Colic lymph node (tissue), 1 donor: ENCODE measurements around a stretch of chr19.

DNA sequence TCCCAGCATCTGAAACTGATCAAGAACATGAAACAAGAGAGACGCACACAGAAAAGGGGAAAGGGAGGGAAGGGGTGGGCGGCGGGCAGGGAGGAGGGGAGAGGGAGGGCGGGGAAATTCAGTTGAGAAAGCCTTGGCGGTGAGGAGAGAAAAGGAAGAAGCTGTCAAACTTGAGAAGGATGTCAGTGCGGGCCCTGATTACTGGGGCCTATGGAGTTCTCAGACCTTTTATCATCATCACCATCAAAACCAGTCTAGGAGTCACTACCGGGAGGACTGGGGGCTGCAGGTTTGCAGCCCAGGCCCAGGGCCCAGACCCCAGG, 8.8 kb downstream of the TSHZ3 start:
- PRO-cap: no peak

DNA sequence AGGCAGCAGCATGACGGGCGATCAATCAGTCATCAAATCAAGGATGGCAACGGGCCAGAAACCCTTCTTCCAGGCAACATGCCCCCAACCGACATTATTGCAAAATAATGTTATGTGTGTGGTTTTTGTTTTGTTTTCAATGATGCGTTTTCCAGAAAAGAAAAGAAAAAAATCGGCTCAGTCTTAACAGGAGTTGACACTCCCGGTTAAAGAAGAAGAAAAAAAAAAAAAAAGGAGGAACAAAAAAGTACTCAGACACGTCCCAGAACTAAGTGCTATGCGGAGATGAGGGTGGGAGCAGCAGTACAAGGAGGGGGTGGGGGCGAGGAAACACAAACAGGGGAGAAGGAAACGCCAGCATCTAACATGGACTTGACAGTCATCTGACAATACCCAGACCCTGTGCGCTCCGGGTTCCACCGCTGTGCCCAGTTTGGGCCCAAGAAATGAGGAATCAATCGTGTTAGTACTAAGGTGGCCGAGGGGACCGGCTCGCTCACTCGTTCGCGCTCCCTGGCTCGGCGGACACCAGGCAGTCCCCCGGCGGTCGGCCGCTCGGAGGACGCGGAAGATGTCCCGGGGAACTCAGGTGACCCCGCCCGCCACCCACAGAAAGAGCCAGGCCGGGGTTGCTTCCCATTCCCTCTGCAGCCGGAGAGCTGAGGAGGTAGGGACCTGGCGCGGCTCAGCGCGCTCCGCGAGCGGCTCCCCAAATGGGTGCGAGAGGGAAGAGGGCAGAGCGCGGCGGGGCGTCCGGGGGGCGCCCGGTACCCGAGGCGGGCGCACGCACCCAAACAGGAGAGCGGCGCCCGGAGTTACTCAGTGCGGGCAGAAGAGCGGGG, 764 bp downstream of the TSHZ3 start:
- PRO-cap: unidirectional peak, plus-strand start at position 639 of the sequence

DNA sequence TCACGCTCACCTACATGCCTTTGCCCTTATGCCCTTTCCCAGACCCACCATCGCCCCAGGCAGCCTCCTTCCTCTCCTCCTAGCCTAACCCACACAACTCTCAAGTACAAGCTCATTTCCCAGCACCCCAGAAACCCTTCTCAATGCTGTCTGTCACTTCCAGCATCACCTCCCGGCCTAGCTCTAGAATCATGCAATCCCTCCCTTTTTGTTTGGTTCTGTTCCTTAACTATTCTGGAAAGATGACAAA, 454.0 kb upstream of the TSHZ3 start:
- PRO-cap: no peak

DNA sequence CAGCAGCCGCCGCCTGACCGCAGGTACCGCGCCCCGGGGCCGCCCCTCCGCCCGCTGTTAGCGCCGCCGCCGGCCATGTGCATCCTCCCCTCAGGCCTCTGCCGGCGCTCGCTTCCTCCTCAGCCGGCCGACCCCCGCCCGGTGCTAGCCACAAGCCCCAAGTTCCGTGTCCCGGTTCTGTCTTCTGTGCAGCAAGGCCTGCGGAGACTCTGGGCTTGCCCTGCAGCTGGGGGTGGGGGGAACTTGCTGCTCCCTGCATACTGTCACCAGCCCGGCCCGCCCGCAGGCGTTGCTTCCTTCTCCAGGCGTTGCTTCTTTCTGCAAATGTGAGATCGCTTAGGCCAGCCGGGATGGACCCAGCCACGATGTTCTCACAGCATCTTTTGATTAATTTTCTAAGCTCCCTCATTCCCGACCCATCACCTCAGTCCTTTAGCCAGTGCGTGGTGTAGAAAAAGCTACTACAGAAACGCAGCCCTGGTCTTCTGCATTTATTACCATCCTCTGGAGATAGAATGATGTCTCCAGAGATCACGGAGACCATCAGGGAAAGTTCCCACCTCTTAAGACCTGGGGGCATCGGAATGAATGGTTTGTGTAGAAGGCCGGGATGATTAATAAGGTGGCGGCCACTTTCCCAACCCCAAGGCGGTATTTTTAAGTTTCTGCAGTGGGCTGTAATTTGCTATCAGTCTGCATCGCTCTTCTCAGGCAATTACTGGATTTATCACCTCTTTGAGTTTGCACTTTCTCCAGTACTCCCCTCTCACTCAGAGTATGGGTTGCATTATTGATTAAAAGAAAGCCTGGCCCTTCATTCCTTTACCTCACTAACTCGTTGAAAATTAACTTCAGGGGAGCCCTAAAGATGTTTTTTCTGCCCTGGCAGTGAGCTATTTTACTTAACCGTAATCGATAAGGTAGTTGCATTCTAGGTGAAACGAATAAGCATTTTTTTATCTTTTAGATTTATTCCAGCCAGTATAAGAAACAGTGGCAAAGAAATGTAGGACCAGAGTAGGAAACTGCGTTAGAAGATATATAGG, 674 bp downstream of the ZNF507 start:
- PRO-cap: bidirectional peak, plus-strand start at position 76 of the sequence, minus-strand start at position 100 of the sequence

DNA sequence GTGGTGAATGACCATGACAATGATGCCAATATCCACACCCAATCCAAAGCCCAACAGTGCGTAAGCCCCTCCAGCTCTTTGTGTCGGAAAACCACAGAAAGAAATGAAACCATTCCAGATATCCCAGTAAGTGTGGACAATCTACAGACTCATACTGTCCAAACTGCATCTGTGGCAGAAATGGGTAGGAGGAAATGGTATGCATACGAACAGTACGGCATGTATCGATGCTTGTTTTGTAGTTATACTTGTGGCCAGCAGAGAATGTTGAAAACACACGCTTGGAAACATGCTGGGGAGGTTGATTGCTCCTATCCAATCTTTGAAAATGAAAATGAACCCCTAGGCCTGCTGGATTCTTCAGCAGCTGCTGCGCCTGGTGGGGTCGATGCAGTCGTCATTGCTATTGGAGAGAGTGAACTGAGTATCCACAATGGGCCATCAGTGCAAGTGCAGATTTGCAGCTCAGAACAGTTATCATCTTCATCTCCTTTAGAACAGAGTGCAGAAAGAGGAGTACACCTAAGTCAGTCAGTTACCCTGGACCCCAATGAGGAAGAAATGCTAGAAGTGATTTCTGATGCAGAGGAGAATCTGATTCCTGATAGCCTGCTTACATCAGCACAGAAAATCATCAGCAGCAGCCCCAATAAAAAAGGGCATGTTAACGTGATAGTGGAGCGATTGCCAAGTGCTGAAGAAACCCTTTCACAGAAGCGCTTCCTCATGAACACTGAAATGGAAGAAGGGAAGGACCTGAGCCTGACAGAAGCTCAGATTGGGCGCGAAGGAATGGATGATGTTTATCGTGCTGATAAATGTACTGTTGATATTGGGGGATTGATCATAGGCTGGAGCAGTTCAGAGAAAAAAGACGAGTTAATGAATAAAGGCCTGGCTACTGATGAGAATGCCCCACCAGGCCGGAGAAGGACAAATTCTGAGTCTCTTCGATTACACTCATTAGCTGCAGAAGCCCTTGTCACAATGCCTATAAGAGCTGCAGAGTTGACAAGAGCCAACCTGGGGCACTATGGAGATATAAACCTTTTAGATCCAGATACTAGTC, 8.3 kb downstream of the ZNF507 start:
- PRO-cap: no peak

DNA sequence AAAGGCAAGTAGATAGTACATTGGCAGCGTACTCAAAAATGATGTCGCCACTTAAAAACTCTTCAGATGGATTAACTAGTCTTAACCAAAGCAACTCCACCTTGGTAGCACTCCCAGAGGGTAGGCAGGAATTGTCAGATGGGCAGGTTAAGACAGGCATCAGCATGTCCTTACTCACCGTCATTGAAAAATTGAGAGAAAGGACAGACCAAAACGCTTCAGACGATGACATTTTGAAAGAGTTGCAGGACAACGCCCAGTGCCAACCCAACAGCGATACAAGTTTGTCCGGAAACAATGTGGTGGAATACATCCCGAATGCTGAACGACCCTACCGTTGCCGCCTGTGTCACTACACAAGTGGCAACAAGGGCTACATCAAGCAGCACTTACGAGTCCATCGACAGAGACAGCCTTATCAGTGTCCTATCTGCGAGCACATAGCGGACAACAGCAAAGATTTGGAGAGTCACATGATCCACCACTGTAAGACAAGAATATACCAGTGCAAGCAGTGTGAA, 9.1 kb downstream of the ZNF507 start:
- PRO-cap: no peak

GRCh38 chr19:32404783-32405417, 670 bp upstream of the DPY19L3 start:
- PRO-cap: unidirectional peak, plus-strand start at chr19:32405182; bidirectional peak, plus-strand start at chr19:32405243, minus-strand start at chr19:32405259

GRCh38 chr19:32693226-32694050, 1.8 kb downstream of the NUDT19 start:
- PRO-cap: unidirectional peak, minus-strand start at chr19:32693527

DNA sequence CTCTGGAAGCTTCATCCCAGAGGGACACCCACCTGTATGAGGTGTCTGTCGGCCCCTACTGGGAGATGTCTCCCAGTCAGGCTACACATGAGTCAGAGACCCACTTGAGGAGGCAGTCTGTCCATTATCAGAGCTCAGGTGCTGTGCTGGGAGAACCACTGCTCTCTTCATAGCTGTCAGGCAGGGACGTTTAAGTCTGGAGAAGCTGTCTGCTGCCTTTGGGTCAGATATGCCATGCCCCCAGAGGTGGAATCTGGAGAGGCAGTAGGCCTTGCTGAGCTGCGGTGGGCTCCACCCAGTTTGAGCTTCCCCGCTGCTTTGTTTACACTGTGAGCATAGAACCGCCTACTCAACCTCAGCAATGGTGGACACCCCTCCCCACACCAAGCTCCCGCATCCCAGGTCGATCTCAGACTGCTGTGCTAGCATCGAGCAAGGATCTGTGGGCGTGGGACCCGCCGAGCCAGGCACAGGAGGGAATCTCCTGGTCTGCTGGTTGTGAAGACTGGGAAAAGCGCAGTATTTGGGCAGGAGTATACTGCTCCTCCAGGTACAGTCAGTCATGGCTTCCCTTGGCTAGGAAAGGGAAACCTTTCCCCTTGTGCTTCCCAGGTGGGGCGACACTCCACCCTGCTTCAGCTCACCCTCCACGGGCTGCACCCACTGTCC, 67.9 kb downstream of the TDRD12 start:
- PRO-cap: no peak

DNA sequence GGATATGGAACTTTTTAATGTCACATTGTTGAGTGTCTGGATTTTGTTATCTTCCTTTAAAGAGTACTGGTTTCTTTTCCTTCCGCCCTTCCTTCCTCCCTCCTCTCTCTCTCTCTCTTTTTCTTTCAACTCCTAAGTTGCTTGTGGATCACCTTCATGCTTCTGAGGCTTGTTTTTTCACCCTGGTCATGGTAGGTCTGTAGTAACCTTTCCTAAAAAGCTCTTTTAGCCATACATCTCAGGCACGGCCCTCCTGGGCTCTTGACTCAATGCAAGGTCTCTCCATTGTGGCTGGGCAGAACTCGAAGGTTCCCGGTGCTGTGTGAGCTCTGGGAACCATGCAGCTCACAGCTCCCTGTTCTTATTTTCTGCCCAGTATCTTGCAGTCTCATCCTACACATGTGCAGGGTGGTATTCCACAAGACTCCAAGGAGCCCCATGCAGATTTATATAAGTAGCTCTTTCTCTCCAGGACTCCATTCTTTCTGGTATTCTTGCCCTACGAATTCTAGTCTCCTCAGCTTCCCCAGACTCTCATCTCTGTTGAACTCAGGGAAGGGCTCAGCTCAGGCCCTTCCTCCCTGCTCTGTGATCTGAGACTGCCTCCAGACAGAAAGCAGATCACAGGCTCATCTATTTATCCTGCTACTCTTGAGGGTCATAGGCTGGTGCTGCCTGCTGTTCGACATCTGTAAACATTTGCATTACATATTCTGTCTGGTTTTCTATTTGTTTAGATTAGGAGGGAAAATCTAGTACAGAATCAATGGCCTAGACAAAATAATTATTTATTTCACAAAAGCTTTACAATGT, 43.3 kb downstream of the CEP89 start:
- PRO-cap: no peak

DNA sequence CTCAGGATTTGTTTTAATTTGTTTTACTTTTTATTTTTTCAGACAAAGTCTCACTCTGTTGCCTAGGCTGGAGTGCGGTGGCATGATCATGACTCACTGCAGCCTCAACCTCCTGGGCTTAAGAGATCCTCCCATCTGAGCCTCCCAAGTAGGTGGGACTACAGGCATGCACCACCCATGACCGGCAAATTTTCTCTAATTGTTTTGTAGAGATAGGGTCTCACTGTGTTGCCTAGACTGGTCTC, 37.3 kb downstream of the FAAP24 start:
- PRO-cap: no peak

DNA sequence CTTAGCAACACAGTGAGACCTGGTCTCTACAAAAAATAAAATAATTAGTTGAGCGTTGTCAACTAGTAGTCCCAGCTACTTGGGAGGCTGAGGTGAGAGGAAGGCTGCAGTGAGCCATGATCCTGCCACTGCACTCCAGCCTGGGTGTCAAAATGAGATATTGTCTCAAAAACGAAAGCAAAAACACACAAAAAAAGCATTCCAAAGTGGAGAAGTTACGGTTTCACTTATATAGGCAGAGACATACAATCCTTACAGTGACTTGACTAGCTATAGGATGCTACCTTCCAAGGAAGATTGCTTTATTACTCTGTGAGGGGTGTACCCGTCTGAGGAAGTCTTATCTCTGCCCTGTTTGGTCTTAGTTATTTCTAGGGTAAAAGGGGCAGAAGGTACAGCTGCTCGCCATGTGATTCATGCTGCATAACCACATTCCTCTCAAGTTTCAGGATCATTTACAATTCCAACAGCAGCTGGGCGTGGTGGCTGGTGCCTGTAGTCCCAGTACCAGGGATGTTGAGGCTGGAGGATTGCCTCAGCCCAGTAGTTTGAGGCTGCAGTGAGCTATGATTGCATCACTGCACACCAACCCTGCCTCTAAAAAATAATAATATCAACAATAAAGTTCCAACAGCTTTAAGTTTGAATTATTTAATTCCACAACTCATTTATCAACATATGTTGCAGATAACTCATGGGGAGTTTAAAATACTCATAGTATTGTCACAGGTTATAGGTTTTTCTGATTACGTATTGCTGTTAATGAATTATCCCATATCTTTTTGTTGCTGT, 2.9 kb upstream of the GPATCH1 start:
- PRO-cap: no peak

GRCh38 chr19:33273803-33274902, 28.2 kb downstream of the CEBPA start:
- PRO-cap: no peak

DNA sequence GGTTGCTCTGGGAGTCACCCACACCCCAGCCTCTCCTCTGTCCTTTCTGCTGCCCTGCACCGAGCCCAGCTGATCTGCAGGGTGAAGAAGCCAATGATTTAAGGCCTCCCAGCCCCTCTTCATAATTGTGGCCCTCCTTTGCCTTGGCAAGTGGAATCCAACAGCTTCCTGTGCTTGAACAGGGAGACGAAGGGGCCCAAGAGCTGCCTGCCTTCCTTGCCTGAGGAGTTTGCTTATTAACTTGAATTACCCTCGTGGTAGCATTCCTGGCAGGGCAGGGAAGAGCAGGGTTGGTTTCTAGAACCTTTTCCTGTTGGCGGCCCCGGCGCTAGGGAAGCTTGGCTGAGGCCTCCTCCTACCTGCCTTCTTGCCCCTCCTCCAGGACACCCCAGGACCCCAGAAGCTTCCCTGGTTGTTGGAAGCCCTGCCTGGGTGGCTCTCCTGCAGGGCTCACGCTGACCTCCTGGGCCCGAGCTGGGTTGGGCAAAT, 10.9 kb downstream of the CEBPA start:
- PRO-cap: no peak

DNA sequence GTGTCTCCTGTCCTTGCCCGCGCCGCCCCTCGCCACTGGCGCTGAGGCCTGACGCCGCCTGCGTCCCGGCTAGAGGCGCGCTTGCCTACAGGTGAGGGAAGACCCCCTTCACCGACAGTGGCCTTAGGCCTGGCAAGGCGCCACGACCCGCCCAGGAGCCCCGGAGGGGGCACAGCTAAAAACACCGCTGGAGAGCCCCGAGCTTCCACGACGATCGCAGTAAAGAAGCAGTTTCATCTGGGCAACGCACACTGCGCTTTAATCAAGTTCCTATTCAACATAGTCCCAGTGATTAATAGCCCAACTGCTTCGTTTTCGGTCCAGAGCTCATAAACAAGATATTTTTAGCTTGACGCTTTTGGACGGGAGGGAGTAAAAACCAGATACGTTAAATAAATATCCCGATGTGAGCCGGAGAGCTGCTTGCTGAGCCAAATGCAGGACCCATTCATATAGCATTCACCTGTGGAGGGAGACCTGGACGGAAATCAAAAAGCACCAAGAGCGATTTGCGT, 1.5 kb upstream of the CEBPA start:
- PRO-cap: no peak

DNA sequence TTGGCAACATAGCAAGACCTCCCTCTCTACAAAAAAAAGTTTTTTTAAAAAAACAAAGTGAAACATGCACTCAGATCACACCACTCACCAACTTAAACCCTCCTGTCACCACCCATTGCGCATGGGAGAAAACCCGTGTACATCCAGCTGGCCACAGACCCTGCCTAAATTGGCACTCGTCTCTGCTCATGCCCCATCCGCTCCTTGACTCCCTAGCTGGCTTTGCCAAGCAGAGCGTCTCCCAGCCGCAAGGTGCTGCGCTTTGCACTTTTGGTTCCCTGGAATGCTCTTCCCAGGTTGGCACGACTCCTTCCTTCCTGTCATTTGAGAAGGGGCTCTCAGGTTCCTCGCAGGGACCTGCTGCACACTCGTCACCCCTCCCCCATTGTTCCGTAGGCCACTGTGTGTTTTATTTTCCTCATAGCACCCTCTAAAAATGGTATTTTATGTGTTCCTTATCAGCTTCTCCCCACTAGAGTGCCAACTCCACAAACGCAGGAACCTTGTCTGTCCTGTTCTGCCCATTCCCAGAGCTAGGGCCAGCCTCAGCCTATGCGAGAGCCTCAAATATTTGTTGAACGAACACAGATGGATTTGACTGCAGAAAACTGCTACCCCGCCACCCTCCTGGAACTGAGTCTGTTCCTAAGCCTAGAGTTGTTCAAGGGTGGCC, 8.3 kb upstream of the CEBPA start:
- PRO-cap: no peak

GRCh38 chr19:33389804-33390498, 16.4 kb downstream of the CEBPG start:
- PRO-cap: no peak

DNA sequence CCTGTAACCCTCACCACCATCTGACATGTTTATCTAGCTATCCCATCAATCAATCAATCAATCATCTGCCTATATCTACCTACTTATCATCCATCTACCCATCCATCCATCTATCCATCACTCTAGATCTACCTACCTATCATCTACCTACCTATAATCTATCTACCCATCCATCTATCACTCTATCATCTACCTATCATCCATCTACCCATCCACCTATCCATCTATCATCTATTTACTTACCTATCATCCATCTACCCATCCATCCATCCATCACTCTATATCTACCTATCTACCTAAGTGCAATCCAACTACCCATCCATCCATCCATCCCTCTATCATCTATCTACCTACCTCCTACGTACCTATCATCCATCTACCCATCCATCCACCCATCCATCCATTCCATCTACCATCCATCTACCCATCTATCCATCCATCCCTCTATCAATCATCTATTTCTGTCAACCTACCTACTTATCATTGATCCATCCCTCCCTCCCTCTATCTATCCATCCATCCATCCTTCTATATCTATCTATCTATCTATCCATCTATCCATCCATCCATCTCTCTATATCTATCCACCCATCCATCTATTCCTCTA, 48.9 kb downstream of the CEBPG start:
- PRO-cap: no peak

DNA sequence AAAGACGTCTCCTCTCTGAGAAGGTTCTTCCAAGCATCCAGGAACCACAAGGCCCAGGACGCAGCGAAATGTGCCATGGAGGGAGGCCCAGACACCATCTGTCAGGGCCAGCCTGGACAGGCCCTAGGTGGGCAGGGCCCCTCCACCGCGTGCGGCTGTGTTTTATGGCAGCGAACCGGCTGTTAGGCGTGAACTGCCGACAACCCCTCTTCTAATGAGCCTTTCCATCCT, 53.2 kb downstream of the CEBPG start:
- PRO-cap: no peak

- PRO-cap: no peak
Observed at GRCh38 chr19:33552805-33553296, 31.3 kb upstream of the PEPD start.